ENCODE measurements around a stretch of chr4.

GRCh38 chr4:184795782-184795999 is 30.1 kb downstream of the ACSL1 start:
- PRO-cap, result no peak
- RAMPAGE, long total RNA, 3 experiments, result no peak in any of the 3 experiments

- PRO-cap, result bidirectional peak, plus-strand start at chr4:184820027, minus-strand start at chr4:184819904
- RAMPAGE, long total RNA, 3 experiments, result no peak in any of the 3 experiments
Observed at GRCh38 chr4:184819519-184820206, 6.1 kb downstream of the ACSL1 start.

GRCh38 chr4:184895066-184895474 is 69.3 kb upstream of the ACSL1 start:
- PRO-cap, result no peak
- RAMPAGE, long total RNA, 3 experiments, result no peak in any of the 3 experiments

DNA sequence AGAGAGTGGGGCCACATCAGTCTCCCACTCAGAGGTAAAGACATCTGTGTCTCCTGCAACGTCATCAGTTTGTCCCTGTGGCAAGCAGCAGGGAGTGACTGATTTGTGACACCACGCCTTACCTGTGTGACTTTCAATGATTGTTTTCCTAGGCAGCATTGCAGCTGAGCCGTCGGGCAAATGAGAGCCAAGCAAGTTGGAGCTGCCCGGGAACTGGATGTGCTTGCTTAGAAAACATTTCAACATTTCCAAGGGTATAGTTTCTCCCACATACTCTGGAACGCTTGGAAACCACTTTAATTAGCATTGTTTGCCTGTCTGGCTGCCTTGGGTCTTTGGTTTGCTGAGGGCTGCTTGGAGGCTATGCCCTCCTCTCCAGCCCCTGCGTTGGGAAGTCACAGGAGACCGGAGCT is 29.6 kb upstream of the HELT start:
- PRO-cap, result no peak
- RAMPAGE, long total RNA, 3 experiments, result no peak in any of the 3 experiments

DNA sequence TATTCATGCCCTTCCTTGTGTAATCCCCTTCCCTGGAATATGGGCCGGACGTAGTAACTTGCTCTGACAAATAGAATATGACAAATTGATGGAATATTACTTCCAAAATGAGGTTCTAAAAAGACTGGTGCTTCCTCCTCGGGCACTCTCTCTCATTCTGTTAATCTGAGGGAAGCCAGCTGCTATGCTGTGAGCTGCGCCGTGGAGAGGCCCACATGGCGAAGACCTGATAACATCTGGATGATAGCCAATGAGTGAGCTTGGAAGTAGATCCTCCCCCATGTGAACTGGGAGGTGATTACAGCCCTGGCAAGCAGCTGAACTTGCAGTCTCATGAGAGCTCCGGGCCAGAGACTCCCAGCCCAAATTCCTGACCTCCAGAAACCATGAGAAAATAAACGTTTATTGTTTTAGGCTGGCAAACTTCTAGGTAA is 27.2 kb upstream of the SLC25A4 start:
- PRO-cap, result unidirectional peak, minus-strand start at position 159 of the sequence
- RAMPAGE, long total RNA, 3 experiments, result no peak in any of the 3 experiments

DNA sequence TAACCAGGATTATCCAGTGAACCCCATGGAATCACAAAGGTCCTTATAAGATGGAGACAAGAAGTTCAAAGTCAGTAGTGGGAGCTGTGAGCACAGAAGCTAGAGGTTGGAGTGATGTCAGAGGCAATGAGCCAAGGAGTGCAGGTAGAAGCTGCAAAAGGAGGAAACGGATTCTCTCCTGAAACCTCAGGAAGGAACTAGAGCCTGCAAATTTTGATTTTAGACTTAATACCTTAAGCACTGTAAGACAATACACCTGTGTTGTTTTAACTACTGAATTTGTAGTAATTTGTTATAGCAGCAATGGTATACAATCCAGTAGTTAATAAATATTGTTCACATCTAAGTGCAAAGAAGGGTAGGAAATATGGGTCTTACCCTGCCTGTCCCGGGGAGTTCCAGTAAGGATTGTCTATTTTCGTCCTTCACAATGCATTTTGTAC is 890 bp upstream of the CFAP97 start:
- PRO-cap, result no peak
- RAMPAGE, long total RNA, 3 experiments, result no peak in any of the 3 experiments

GRCh38 chr4:185379599-185380168 is 16.0 kb downstream of the LRP2BP start:
- PRO-cap, result no peak
- RAMPAGE, long total RNA, 3 experiments, result no peak in any of the 3 experiments

DNA sequence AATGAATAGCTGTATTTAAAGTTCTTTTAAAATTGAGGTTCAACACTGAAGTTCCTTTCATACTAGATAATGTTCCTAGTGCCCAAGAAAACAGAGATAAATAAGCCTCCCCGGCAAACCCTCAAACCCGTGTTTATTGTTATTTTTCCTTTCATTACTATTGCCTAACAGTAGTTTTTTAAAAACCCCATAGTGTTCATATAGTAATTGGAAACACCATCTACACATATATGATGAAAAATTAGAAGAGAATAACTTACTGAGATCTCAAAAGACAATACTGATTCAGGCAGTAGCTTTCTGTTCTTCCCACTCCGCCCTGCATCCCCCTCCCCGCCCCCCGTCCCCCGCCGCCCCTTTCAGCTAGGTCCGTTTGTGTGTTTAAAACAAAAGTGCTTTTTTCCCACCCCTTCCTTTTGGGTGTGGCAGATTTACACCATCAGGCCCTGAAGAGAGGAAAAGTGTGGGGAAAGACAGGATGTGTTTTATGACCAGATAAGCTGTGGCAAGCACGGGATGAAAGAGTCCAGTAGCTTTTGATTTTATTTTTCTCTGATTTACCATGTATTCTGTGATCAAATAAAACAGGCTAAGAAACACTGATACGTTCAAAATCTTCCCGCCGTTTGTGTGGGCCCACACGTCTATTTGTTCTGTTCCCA is 11.0 kb downstream of the LRP2BP start:
- PRO-cap, result no peak
- RAMPAGE, long total RNA, 3 experiments, result no peak in any of the 3 experiments

DNA sequence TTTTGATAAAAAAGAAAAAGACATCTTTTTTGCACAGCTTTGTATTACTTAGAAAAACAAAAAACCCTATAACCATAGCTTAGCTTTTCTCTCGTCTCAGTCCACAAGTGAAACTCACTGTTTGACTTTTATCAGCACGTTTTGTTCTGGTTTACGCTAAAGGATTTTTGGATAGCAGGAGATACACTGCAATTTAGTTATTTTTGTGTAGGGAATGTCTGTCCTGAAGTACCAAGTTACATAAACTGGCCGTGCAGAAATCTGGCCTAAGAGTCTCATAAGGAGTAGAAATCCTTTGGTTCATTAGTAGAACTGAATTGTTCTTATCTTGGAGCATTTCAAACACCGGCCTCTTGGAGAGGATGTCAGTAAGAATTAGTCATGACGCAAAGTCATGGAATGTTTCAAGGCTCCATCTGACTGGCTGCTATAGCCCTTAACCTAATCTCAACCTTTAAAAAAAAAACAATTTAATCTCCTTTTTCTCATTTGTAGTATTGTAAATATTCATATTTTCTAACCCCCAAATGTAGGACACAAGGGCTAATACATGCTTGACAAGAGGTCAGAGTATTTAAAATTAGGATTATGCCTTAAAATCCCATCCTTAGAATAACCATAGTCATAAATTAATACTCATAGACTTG is 15.2 kb downstream of the PDLIM3 start:
- PRO-cap, result no peak
- RAMPAGE, long total RNA, 3 experiments, result no peak in any of the 3 experiments

- PRO-cap, result no peak
- RAMPAGE, long total RNA, 3 experiments, result no peak in any of the 3 experiments
Observed at GRCh38 chr4:185531571-185532153, 3.6 kb downstream of the PDLIM3 start.

- PRO-cap, result no peak
- RAMPAGE, long total RNA, 3 experiments, result no peak in any of the 3 experiments
Observed at GRCh38 chr4:185541075-185541836, 5.9 kb upstream of the PDLIM3 start.

- PRO-cap, result no peak
- RAMPAGE, long total RNA, 3 experiments, result no peak in any of the 3 experiments
Observed at GRCh38 chr4:185654813-185655594, 119.7 kb upstream of the PDLIM3 start.

GRCh38 chr4:185814753-185815060 is 2.7 kb upstream of the SORBS2 start:
- PRO-cap, result no peak
- RAMPAGE, long total RNA, 3 experiments, result no peak in any of the 3 experiments

GRCh38 chr4:185878378-185879109 is 66.5 kb upstream of the SORBS2 start:
- PRO-cap, result no peak
- RAMPAGE, long total RNA, 3 experiments, result no peak in any of the 3 experiments

DNA sequence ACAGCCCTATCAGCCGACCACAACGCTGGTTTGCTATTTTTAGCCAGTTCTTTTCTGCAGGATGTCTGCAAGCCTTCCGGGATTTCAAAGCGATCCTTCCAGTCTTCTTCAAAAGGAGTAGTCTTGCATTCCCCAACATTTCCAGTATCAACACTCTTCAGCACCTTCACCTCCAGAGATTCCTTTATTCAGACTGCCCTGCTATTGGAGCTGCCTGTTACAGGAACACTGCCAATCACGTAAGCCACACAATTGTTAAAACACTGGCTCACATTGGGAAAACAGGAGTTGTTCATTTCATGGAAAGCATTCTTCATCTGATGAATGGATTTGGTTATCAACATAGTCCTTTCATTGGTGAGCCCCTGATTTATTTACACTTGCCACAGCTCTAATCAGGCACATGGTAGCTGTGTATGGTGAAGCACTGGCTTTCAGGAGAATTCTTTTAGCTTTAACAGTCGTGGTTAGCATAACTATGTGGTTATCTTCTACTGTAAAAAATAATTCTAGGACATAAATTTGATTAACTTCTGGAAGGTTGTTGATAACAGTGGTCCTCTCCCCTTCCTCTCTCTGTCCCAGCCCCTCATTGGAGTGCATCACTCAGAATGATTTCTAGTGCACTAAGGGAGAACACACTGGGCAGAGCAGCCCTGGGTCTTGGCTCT is 109.8 kb upstream of the SORBS2 start:
- PRO-cap, result no peak
- RAMPAGE, long total RNA, 3 experiments, result no peak in any of the 3 experiments

- PRO-cap, result no peak
- RAMPAGE, long total RNA, 3 experiments, result no peak in any of the 3 experiments
Observed at GRCh38 chr4:186116842-186117552, 48.0 kb downstream of the TLR3 start.

GRCh38 chr4:186160982-186161625 is 30.3 kb upstream of the CYP4V2 start:
- PRO-cap, result no peak
- RAMPAGE, long total RNA, 3 experiments, result no peak in any of the 3 experiments

GRCh38 chr4:186259912-186260592 is 5.9 kb upstream of the F11 start:
- PRO-cap, result no peak
- RAMPAGE, long total RNA, 3 experiments, result no peak in any of the 3 experiments

- PRO-cap, result no peak
- RAMPAGE, long total RNA, 3 experiments, result no peak in any of the 3 experiments
Observed at GRCh38 chr4:186350548-186350957, 84.6 kb downstream of the F11 start.

DNA sequence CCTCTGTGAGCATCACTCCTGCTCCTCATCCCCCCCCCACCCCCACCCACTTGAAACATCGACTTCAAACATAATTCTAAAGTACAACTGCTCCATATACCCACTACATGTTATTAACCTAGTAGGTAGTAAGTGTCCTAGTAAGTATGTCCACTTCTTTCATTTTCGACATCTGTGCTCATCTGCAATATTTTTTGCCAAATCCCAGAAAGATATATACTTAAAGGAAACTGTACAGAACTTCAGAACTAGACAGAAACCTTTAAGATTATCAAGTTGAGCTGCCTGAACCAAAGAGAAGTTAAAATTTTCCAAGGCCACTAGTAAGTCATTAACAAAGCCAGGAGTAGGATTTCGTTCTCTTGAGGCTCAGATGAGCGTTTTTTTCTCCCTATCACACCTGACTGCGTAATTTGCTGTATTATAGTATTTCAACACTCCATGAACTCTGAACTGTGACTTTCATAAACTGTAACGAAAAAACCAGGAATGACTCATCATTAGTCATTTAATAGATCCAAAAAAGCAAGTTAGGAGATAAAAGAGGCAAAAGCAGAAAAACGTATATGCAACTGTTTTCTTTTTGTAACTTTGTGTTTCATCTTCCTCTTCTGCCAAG is 79.8 kb downstream of the FAT1 start:
- PRO-cap, result no peak
- RAMPAGE, long total RNA, 3 experiments, result no peak in any of the 3 experiments